ENCODE data around the gene ZNRF2.

DNA sequence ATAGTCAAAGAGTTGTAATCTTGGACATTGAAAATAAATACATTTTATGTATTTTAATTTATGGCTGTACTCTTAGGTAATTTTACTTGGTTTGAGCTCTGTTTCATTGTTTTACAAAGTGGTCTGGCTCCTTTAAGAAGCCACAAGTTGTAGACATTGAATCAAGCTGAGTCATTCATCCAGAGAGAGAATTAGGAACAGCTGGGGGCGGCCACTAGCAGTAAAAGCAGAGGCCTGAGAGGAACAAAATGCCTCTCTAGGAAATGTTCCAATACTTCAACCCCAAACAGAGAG, 26.4 kb upstream of the TRIL start:
- RRBS: no CpG with 5 or more reads among the region's 1 CpG

DNA sequence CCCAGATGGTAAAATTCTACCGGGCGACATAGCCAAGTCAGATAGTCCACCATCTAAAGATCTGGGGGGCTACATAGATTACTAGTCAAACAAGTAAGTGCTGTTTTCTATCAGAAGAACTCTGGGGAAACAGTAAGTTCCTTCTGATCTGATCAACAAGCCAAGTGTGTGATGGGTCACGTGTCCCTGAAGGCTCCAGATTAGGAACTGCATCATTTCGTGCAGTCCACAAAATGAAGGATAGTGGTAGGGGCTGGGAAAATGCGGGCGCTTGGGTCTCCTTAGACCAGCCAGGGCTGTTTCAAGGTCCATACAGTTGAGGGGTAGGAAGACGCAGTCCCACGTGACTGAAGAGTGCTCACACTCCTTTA, 1.8 kb upstream of the CHN2 start:
- RRBS: no CpG with 5 or more reads among the region's 8 CpGs

GRCh38 chr7:29426417-29426982, 137.1 kb upstream of the PRR15 start:
- RRBS: no CpG with 5 or more reads among the region's 5 CpGs

DNA sequence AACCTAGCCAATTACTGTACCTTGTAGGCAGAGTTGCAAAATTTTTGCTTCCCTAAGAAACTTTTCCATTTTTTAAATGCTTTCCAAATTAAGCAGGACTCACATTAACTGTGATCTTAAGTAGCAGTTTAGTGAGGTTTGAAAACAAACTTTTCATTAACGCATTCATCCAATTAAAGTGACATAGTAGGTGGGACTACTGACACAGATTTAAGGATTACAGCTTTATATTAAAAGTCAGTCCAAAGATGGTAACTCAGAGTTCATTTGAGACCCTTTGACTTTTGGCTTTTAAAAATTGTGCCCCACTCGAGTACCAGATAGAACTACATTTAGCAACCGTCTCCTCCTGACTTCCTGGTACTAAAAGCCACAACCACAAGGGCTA, 120.4 kb downstream of the PRR15 start:
- RRBS: no CpG with 5 or more reads among the region's 3 CpGs

GRCh38 chr7:29915367-29916149, 74.0 kb downstream of the SCRN1 start:
- RRBS: no CpG with 5 or more reads among the region's 10 CpGs

DNA sequence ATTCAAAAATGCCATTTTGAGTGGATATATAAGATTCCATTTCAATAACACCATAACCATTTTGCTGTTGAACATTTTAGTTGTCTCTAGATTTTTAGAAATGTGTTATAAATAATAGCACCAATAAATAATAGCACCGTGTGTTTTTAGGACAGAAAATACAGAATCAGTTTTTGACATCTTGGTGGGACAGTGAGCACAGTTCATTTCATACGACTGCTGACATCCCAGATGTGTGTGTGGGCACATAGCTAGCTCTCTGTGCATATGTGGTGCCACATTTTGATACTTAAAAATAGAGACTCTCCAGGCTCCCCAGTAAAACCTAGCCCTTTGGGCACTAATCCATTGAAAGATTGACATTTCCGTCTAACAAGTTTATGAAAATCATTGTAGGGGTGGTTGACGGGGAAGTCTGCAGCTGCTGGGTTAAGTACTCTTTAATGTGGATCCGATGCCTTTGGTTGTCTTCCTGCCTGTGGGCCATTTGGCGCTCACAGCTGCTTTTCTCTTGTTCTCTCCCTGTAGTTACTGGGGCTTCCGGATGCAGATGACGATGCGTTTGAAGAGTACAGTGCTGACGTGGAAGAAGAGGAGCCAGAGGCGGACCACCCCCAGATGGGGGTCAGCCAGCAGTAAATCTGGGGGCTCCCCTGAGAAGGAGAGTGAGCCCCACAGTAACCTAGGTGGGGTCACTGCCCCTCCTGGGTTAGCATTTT, 22.3 kb downstream of the MTURN start:
- RRBS: no CpG with 5 or more reads among the region's 11 CpGs

DNA sequence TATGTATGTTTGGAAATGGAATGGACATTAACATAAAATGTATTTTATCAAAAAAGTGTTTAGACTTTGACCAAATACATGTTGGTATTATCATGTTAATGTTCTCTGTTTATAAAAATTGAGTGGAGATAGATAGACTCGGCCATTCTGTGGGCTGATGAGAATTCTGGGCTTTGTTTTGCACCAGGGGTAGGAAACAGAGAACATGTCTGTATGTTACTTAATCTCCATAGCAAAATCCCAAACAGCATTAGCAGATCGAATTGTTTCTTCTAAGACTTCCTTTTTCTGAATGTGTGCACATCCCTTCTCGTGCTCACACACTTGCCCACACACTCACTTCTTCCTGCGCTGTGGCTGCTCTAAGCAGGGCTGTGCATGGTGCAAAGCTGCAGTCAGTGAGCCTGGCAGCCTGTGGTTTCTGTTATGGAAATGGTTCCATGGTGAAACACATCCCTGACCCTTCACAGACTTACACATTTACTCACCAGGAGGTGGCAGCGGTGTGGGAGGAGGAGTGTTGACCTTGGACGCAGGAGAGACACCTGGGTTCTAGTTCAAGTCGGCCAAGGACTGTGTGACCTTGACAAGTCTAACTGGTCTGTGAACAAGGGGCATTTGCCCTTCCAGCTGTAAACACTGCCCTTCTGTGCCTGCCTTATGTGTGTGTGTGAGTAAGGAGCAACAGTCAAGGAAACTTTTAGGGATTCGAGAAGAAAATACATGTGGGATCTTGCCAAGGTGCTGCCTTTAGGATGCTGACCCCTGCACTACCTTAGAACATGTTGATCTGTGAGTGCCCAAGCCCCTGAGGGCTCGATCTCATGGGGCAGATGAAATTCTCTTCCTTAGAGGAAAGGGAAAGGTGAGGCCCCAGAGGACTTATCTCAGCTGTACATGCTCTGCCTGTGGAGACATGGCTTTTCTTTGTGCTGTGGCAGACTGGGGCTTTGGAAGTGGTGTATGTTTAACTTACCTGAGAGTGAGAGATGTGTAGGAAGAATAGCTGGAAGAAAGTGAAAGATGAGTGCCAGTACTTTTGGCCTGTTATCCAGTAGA, 25.0 kb downstream of the MTURN start:
- RRBS: no CpG with 5 or more reads among the region's 9 CpGs

- RRBS: 12% methylated on average over 2 of the region's 29 CpGs
Observed at GRCh38 chr7:30284168-30284541, 242 bp upstream of the ZNRF2 start.

DNA sequence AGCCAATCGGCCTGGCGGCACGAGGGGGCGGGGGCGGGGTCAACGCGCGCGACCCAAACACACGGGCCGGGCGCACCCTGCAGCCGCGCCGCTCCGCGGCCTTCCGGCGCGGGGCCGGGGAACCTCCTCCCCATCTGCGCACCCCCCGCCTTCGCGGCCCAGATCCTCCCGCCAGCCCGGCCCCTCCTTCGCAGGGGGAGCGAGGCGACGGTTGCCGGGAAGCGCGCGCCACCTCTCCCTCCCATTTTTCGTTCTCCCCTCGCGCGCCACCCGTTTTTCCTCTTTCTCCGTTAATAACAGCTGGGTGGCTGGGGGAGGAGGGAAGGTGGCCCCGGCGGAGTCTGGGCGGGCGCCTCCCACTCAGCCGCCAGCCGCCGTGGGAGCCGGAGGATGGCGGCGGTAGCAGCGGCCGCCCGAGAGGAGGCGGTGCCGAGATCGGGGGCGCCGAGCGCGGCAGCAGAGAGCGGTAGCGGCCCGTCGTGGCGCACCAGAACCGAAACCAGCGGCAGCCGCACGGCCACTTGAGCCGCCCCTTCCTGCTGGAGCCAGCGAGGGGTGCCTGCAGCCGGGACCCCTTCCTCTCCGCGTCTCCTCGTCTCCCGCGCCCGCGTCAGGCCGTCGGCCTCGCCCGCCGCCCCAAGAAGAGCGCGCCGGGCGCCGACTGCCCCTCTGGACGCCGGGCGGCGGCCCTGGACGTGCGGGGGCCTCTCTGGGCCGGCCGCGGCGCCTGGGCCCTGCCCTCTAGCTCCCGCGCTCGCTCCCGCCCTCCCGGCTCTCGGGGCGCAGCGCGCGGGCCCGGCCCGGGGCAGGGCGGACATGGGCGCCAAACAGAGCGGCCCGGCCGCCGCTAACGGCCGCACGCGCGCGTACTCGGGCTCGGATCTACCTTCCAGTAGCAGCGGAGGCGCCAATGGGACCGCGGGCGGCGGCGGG, at the start of gene ZNRF2:
TSS of gene ZNRF2 (plus strand) at position 56 of the 933 bp plus-strand sequence.
- RRBS: 5% methylated on average over 45 of the region's 133 CpGs

DNA sequence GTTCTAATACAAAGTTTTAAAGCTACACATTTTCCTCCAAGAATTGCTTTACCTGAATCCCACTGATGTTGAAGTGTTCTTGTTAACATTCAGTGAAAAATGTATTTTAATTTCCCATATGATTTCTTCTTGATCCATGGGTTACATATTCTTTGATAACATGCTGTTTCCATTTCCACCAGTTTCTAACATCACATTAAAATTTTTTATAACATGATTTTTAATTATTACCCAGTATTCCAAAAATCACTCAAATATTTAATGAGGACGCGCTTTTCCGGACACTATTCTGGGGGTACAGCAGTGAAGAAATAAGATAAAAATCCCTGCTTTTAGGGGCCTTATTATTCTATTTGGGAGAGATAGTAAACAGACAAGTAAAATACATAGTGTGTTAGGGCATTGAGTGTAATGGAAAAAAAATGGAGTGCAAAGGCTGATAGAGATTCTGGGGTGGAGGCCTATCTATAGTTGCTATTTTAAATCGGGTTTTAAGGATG, 7.8 kb downstream of the ZNRF2 start:
- RRBS: no CpG with 5 or more reads among the region's 4 CpGs

DNA sequence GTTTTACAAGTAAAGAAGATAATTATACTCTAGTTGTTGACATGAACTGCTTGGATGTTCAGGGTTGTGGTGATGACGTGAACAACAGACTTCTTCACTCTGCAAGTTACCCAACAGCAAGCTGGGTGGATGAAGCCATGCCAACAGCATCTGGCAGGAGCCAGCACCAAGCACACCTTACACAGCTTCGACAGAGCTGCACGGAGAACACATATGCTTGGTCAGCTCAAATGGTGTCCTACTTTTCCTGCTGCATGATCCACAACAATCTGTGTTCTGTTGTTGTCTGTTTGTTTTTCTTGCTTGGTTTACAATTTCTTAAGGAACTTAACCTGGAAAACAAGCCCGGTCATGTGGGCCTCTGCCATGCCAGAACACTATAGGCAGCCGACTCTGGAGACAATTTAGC, 9.7 kb downstream of the NOD1 start:
- RRBS: no CpG with 5 or more reads among the region's 5 CpGs

- RRBS: no CpG with 5 or more reads among the region's 4 CpGs
Observed at GRCh38 chr7:30534295-30534670, 29.7 kb upstream of the GGCT start.

DNA sequence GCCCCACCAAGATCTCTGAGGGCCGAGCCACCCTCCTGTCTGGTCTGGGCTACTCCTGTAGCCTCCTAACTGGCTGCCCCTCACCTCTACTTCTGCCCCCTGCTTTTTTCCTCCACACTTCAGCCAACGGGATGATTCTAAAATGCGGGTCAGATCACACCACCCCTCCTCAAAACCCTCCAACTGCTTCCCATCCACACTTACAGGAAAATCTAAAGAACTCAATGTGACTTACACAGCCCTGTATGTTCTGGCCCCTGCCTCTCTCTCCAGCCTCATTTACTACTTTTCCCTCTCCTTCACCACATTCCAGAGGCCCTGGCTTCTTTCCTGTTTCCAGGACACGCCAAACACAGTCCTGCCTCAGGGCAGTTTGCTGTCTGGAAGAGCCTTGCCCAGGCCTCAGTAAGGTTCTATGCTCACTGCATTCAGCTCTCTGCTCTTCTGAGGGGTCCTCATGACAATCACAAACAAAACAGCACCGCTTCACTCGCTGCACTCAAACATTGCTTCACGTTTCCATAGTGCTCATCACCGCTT, 35.2 kb upstream of the GARS1 start:
- RRBS: no CpG with 5 or more reads among the region's 8 CpGs

DNA sequence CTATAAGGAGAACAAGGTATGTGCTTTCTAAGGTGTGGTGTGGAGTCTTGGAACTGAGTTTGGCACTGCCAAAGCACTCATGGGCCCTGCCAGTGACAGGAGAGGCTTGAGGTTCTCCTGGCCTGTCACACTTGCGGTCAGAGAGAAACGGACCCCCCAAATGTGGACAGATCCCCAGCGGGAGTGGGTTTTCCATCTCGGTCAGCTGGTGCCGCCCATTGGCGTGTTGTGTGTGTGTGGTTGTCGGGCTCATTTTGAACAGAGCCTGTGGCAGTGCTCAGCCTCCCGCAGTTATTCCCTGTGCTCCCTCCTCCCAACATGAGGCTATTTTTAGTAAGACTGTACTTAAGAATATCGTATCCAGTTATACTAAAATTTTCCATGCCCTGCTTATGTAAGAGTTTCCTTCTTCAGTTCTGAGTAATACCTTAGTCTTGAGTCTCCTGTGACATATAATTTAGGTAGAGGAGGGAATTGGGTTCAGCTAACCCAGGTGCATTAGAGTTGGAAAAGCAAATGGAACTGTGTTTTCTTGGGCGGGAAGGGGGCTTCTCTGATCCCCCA, 7.4 kb downstream of the MINDY4 start:
- RRBS: no CpG with 5 or more reads among the region's 10 CpGs

DNA sequence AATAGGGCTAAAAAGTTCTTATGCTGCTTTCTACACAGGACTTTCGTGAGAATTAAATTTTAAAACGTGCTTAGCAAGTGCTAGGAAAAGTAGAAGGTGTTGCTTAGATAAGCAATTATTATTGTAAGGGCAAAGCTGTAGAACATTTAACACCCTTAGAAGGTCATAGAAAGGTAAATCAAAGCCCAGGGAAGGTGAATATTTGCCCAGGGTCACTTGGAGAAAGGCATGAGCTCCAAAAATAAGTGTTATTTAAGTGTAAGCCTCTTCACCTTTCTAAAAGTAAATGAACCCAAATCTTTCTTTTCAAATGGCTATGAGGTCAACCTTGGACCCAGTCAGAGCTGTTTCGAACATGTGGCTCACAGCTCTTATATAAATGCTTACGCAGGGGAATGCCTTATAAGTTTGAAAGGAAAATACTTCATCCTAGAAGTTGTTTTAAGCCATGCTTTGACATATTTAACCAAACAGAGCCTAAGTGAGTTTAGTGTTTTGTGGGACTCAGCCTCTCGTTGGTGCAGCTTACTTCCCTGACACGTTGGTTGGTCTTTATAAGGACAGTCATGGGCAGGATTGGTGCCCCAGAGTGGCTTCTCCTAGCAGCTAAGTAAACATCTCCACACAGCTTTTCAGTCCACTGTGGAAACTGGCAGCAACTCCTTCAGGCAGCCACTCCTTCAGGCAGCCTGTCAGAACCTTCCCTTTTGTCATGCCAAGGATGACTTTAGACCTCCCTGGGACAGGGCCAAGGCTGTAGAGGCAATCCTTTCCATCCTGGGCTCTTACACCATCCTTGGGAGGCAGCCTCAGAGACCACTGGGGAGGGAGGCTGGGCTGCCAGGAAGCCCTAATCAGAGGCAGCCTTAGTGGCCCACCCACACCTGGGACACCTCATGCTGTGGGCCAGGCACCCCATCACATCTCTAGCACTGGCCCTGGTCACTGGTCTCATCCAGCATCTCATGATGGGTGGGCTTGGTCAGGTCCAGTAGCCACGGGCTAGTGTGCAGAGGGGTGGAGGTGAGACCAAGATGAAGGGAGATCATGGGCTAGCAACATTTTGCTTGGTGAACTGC, 43.6 kb downstream of the MINDY4 start:
- RRBS: no CpG with 5 or more reads among the region's 7 CpGs

- RRBS: no CpG with 5 or more reads among the region's 16 CpGs
Observed at GRCh38 chr7:30851687-30852606, 59.7 kb upstream of the AQP1 start.

- RRBS: 8% methylated on average over 4 of the region's 17 CpGs
Observed at GRCh38 chr7:30938704-30939271, 25.0 kb upstream of the GHRHR start.

DNA sequence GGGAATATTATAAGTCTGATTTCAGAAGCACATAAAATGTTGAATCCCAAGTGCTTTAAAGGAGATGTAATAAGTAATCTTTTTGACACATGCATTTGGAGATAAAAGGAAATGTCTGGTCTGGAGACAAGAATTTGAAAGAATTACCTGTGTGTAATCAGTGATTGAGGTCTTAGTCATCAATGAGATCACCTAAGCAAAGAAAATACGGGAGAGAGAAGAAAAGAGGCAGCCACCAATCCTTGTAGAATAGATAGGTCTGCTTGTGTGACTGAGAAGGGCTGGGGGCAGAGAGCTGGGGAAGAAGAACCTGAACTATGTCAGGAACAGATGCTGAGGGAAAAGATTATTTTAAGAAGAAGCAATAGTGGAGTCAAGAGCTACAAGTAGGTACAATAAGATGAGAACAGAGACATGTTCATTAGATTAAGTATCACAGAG, 49.3 kb upstream of the ITPRID1 start:
- RRBS: no CpG with 5 or more reads among the region's 1 CpG

- RRBS: no CpG with 5 or more reads among the region's 7 CpGs
Observed at GRCh38 chr7:31823035-31823668, 136.1 kb downstream of the PPP1R17 start.

- RRBS: 8% methylated on average over 12 of the region's 73 CpGs
Observed at GRCh38 chr7:32298635-32299713, 191.2 kb downstream of the LSM5 start.